ENCODE measurements around the genes DYNLT4, TOE1 and MOB3C.

DNA sequence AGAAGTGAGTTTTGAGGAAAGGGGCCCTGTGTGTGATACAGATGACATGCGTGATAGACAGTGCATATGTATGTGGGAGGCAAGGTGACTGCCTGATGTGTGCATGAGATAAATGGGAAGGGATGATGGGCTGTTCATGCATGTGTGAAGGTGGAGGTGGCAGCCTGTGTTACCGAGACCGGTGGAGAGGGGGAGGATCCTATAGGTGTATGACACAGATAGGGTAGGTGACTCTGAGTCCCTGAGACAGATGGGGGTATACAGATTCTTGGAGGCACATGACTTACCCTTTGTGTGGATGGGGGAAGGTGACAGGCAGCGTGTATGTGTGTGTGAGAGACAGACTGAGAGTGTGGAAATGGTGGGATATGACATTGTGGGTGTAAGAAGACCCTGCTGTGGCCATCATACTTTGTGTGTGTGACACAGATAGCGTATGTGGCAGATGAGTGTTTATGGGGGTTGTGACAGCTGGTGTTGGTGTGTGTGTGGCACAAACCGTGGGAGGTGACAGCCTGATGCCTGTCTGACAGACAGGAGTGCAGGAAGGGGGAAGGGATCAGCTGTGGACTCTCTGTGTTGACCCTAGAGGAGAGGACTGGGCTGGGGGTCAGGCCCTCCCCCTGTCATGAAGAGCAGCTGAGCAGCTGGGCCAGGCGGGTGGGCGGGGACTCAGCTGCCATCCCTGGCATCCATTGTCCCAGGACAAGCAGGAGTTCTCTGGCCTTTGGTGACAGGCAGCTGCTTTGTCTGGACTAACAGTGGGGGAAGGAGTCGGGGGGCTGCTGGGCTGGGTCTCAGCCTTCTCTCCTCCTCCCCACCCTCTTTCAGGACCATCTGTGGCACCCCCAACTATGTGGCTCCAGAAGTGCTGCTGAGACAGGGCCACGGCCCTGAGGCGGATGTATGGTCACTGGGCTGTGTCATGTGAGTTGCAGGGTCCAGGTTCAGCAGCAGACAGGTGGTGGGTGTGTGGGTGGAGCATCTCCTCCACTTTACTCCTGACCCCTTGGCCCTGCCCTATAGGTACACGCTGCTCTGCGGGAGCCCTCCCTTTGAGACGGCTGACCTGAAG is 2.1 kb downstream of the PLK3 start:
- PRO-cap, 2 experiments = no peak in any of the 2 experiments

GRCh38 chr1:44807173-44808240 is at the start of gene DYNLT4:
Gene DYNLT4, minus strand, starts transcription at chr1:44807351.
- PRO-cap, 2 experiments = peak in 2 of 2 experiments; most common plus-strand start chr1:44807524 (in 2); most common minus-strand start chr1:44807351 (in 2)

DNA sequence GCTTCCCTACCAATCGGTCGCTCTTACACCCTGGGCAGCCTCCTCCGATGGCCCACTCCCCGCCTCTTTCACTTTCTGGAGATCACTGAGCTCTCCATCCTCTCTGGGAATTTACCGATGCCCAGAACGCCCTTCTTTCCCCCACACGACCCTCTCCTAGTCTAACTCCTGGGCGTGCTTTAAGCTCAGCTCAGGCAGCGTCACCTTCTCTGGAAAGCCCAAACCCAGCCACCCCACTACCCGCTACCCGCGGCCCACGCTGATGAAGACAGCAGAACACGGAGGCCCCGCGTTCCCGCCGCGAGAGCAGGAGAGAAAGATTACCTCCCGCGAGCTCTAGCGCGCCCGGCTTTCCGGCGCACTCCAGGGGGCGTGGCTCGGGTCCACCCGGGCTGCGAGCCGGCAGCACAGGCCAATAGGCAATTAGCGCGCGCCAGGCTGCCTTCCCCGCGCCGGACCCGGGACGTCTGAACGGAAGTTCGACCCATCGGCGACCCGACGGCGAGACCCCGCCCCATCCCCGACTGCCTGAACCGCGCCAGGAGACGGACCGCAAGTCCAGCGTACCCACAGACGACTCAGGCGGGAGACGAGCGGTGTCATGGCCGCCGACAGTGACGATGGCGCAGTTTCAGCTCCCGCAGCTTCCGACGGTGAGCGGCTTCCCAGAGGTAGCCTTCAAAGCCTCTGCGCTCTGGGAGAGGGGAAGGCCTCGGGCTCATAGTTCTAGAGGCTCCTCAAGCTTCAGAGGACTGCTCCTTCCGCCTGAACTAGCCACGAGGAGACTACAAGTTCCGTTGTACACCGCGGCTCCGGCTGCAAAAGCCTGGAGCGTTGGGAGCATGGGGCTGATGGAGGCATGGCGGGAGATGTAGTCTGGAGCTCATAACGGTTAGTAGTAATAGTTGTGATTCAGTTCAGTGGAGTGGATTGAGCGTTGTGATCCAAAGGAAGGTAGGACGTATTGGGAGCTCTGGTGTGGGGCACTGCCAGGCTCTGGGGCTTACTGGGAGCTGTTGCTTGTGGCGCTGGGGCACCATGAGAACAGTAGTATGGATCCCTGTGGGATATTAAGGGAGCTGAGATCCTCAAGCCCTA is at the start of gene TOE1:
TOE1 (plus strand) TSS at position 519 of the 1,098 bp plus-strand sequence.
- PRO-cap, 2 experiments = peak in 2 of 2 experiments; most common plus-strand start position 71 of the sequence (in 2); most common minus-strand start position 353 of the sequence (in 2)

DNA sequence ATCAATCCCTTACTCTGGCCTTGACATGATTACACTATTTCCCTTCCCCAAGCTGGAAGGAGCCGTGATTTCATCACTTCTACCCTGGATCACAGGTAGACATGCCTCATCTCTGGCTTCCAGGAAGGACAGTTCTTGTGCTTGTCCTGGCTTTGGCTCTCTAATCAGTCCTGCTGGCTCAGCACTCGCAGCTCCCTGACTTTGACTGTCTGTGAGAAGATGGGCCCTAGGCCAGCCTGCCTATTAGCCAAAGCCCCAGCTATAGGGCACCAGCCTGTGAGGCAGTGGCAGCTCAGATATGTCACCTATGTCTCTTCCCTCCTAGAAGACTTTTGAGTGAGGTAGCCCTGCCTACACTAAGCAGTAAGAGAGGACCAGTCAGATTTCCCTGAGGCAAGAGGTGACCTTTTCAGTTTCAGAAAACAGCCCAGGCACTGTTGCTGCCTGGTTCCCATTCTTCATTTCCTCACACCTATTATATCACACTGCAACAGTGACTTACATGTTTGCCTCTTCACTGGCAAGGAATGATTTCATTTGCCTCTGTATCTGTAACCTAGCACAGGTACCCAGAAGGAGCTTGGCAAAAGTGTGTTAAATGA is 9.3 kb downstream of the TOE1 start:
- PRO-cap, 2 experiments = no peak in any of the 2 experiments

DNA sequence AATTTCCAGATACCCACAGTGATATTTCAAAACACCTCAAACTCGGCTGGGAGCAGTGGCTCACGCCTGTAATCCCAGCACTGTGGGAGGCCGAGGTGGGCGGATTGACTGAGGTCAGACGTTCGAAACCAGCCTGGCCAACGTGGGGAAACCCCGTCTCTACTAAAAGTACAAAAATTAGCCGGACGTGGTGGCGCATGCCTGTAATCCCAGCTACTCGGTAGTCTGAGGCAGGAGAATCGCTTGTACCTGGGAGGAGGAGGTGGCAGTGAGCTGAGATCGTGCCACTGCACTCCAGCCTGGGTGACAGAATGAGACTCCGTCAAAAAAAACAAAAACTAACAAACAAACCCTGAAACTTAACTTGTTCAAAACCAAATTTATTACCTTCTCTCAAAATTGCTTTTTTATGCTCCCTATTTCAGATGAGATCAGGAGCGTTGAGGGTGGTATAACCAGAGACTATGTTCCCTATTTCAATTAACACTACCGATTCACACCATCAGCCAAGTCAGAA is 1.4 kb downstream of the TESK2 start:
- PRO-cap, 2 experiments = no peak in any of the 2 experiments

- PRO-cap, 2 experiments = no peak in any of the 2 experiments
These were observed 865 bp downstream of the TESK2 start for GRCh38 chr1:45489981-45490615.

DNA sequence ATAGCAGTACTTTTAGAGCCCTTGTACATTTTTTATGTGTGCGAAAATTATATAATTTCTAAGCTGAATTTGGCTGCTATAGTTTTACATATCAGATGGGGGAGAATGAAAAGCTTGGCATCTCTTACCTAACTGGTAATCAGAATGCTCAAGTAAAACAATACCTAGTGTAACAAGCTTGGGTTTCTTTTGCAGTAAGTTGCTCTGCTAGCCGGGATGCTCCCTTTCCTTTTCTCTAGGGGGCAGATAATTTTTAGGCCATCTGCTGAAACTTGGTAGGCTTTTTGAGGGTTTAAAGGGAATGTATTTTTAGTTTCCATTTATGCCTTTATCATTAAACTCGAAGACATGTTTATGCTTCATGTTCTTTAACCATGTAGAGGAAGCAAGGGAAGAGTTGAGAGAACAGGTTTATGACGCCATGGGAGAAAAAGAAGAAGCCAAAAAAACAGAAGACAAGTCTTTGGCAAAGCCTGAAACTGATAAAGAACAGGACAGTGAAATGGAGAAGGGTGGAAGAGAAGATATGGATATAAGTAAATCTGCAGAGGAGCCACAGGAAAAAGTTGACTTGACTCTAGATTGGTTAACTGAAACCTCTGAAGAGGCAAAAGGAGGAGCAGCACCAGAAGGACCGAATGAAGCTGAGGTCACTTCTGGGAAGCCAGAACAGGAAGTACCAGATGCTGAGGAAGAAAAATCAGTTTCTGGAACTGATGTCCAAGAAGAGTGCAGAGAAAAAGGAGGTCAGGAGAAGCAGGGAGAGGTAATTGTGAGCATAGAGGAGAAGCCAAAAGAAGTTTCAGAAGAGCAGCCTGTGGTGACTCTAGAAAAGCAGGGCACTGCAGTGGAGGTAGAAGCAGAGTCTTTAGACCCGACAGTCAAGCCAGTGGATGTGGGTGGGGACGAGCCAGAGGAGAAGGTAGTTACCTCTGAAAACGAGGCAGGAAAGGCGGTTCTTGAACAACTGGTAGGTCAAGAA is 16.6 kb downstream of the CCDC17 start:
- PRO-cap, 2 experiments = no peak in any of the 2 experiments

GRCh38 chr1:45702042-45702404 is 14.0 kb downstream of the TMEM69 start:
- PRO-cap, 2 experiments = no peak in any of the 2 experiments

- PRO-cap, 2 experiments = no peak in any of the 2 experiments
These were observed 728 bp upstream of the MAST2 start for GRCh38 chr1:45802527-45803240.

DNA sequence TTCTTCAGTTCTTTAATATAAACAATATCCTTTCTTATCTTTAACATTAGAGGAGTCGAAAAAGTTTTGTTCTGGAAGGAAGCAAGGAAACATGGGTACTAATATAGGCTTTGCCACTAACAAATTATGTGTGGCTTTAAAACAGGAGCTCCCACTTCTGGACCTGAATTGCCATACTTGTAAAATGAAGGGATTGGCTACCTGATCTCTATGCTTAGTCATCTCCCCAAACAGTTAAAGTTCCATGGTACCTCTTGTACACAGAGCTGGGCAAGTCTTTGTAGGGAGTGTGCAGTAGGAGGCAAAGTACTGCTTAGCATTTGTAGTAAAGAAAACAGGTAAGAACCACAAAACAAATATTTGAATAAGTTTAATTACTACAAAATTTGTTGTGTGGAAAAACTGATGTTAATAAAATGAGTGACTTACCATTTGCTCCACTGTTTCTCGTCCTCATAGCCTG is 81.3 kb downstream of the MAST2 start:
- PRO-cap, 2 experiments = no peak in any of the 2 experiments

GRCh38 chr1:46026544-46027020 is 105.8 kb downstream of the PIK3R3 start:
- PRO-cap, 2 experiments = peak in 2 of 2 experiments; most common minus-strand start chr1:46026648 (in 2)

- PRO-cap, 2 experiments = no peak in any of the 2 experiments
These were observed 92.9 kb downstream of the PIK3R3 start for GRCh38 chr1:46039354-46040191.

- PRO-cap, 2 experiments = no peak in any of the 2 experiments
These were observed 5.2 kb upstream of the P3R3URF start for GRCh38 chr1:46181105-46182236.

DNA sequence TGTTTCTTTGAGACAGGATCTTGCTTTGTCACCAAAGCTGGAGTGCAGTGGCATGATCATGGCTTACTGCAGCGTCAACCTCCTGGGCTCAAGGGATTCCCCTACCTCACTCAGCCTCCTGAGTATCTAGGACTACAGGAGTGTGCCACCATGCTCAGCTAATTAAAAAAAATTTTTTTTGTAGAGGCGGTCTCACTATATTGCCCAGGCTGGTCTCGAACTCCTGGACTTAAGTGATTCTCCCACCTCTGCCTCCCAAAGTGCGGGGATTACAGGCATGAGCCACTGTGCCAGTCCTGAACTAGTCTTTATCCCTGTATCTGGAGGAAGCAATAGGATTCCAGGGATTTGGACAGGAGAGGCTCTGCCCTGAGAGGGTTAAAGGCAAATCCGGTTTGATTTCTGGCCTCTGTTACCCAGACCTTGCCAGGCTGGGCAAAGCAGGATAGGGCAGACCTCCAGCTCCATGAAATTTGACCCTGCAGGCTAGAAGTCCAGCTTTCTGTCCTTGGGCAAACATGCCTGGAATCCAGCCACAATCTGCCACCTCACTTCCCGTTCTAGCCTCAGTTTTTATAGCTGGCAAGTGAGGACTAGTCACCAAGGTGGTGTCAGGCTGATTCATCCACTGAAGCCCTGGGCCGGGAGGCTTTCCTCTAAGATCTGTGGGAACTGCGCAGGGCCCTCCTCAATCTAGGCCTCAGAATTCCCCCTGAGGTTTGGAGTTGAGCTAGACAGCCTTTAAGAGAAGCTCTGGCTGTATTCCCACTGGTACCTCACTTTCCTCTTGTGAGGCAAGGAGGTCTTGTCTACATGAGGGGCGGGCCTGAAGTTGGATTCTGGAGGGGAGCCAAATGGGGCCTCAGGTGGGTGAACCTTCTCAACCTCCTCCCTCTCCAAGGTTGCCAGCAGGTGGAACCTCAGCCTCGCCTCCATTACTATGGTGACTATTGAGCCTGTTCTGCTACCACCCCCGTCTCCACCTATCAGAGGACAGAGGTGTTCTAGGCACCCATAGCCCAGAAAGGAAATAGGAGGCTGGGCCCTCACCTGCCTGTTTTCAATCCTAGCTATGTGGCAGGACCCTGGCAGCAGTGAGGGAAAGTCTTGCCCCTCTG is 6.9 kb upstream of the P3R3URF start:
- PRO-cap, 2 experiments = peak in 2 of 2 experiments; most common plus-strand start position 596 of the sequence (in 2)

DNA sequence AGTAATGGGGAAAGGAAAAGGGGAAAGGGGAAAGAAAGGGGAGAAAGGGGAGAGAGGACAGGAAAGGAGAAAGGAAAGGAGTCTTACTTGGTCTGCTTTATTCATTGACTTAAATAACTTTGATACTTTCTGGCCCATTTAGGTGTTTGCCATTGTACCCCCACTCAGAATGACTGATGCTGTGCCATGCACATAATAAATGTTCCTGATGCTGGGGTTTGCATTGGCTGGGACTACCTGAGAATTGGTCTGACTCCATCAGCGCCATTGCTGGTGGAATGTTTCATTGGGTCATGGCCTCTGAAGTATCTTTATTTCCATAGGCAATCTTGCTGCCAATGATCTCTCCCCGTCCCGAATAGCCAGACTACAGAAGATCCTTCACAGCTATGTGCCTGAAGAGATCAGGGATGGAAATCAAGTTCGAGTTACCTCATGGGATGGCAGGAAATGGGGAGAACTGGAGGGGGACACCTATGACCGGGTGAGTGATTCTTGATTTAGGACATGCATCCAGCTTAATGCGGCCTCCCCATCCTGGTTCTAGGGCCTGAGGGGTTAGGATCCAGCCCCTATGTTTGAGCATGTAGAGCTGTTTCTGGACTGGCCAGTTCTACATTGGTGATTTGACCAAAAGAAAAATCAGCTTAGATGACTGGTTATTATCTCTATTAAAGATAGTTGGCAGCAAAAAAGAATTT is 12.1 kb downstream of the NSUN4 start:
- PRO-cap, 2 experiments = no peak in any of the 2 experiments

GRCh38 chr1:46616164-46617465 is at the start of gene MOB3C:
Gene MOB3C, minus strand, starts transcription at chr1:46616811.
- PRO-cap, 2 experiments = peak in 2 of 2 experiments; most common plus-strand start chr1:46616542 (in 1); most common minus-strand start chr1:46616811 (in 2)

- PRO-cap, 2 experiments = no peak in any of the 2 experiments
These were observed 14.6 kb downstream of the ATPAF1 start for GRCh38 chr1:46653484-46654094.

DNA sequence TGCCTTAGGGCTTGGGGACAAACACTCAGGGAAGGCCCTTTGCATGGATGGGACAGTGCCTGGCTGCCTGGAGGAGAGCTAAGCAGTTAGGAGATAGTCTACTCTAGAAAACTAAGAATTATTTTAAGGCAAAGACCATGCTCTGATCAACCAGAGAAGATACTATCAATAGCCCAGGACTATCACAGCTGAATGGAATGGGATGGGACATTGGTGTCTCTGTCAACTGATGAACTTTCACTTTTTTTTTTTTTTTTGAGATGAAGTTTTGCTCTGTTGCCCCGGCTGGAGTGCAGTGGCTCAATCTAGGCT is 308 bp downstream of the TEX38 start:
- PRO-cap, 2 experiments = no peak in any of the 2 experiments

- PRO-cap, 2 experiments = no peak in any of the 2 experiments
These were observed 30.4 kb upstream of the EFCAB14 start for GRCh38 chr1:46749348-46749779.

DNA sequence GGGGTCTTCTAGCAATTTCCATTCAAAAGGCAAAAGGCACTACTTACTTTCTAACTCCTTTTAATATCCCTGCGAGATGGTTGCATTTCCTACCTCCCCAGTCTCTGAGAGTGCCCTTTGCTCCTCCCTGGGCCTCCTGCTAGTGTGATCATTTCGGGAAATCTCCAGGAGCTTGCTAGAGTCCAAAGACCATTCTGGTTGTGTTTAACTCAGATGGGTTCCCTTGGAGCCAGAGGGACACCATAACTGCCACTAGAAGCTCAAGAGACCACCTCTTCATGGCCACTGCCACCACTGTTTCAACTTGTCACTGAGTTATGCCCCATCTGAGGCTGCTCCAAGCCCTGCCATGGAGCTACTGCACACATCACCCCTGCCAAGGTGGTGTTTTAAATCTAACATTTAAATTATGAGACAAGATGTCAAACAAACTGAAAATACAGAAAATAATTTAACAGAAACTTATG is 34.4 kb upstream of the CYP4B1 start:
- PRO-cap, 2 experiments = no peak in any of the 2 experiments